Rectum (tissue), 1 donor: ENCODE measurements around a stretch of chr9.

GRCh38 chr9:70410814-70411481, 3.5 kb downstream of the KLF9 start:
- PRO-cap: bidirectional peak, plus-strand start at chr9:70411065, minus-strand start at chr9:70411019; bidirectional peak, plus-strand start at chr9:70411400, minus-strand start at chr9:70411235

- PRO-cap: bidirectional peak, plus-strand start at chr9:70412239, minus-strand start at chr9:70412066; bidirectional peak, plus-strand start at chr9:70412600, minus-strand start at chr9:70412524
These were observed 2.5 kb downstream of the KLF9 start for GRCh38 chr9:70411649-70412711.

- PRO-cap: no peak
These were observed 170.6 kb upstream of the KLF9 start for GRCh38 chr9:70585094-70585356.

- PRO-cap: no peak
These were observed 200.7 kb upstream of the KLF9 start for GRCh38 chr9:70615089-70615683.

GRCh38 chr9:71897612-71898078, 13.3 kb downstream of the ABHD17B start:
- PRO-cap: no peak

- PRO-cap: no peak
These were observed 9.3 kb downstream of the ABHD17B start for GRCh38 chr9:71901466-71902379.

GRCh38 chr9:72042994-72043483, 17.4 kb downstream of the C9orf57 start:
- PRO-cap: no peak

GRCh38 chr9:72127892-72128201, 21.4 kb upstream of the GDA start:
- PRO-cap: no peak

- PRO-cap: no peak
These were observed 13.4 kb downstream of the ZFAND5 start for GRCh38 chr9:72351384-72352264.

DNA sequence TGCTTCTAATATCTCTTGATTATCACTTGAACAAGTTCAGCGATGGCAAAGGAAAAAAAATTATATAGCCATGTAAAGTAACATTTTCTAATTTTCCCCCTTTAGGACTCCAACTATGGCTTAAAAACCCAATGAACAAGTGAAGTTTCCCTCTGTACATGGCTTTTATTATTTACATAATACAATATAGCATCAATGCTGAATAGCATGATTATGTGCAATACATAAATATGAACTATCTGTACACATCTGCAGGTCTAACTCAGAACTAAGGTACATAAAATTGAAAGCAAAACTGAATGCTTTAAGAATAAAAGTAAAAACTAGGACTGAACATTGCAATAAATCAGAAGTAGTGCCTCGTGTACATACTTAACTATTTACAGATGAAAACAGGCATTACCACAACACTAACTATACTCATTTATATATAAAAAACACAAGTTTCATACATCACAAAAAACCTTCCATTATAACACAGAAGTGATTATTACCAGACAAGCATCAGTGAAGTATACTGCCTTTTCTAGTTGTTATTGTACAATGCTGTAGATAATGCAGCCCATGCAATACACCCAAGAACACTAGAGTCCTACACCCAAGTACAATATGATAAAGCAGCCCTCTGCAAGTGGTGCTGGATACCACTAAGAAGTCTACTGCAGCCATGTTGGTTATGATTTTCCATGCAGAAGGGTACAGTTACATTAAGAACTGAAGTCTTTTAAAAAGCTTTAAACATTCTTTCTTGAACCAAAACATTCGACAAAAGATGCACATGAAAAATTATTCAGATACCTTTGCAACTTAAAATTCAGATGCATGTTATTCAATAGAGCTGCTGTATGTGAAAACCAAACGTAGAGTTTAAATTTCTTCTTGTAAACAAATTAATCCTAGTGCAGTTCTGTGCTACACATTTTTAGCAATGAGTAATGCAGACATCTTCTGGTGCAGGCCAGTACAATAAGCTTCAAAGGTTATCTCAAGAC, 10.4 kb downstream of the ZFAND5 start:
- PRO-cap: no peak

DNA sequence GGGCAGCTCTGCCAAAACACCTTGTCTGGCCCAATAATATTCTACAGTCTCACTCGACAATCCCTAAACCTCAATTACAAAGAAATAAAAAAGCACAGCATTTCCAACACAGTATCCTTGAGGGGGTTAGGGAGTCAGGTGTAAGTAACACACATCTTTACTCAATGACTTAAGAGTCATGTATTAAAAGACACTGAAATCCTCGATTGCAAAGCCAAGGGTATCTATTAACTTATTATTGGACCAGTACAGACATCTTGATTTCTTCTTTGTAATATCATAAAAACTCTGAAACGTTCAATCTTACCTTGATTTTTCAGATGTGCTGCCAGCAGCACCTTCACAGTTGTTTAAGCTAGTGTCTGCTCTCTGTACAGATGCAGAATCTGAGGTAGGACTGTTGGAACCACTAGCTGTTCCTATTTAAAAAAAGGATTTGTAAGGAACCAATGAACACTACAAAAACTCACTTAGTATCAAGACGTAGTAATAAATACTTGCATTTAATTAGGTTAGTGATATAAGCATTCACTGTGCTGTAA, 5.1 kb downstream of the ZFAND5 start:
- PRO-cap: no peak

GRCh38 chr9:72361257-72361855, 3.7 kb downstream of the ZFAND5 start:
- PRO-cap: no peak

- PRO-cap: bidirectional peak, plus-strand start at chr9:72362848, minus-strand start at chr9:72362721
These were observed 2.4 kb downstream of the ZFAND5 start for GRCh38 chr9:72362477-72363152.

DNA sequence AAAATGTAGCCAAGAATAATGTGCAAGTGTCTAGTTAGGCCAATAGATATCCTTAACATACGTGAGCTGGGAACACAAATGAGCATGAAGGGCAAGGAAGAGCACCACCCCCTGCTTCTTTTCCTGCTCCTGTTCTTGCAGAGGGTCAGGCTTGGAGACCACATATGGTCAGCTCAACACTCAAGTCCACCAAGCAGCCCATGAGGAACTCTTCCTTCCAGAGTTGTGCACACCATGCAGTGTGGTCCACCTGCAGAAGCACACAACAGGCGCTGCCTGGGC, 5.2 kb downstream of the TMC1 start:
- PRO-cap: no peak

DNA sequence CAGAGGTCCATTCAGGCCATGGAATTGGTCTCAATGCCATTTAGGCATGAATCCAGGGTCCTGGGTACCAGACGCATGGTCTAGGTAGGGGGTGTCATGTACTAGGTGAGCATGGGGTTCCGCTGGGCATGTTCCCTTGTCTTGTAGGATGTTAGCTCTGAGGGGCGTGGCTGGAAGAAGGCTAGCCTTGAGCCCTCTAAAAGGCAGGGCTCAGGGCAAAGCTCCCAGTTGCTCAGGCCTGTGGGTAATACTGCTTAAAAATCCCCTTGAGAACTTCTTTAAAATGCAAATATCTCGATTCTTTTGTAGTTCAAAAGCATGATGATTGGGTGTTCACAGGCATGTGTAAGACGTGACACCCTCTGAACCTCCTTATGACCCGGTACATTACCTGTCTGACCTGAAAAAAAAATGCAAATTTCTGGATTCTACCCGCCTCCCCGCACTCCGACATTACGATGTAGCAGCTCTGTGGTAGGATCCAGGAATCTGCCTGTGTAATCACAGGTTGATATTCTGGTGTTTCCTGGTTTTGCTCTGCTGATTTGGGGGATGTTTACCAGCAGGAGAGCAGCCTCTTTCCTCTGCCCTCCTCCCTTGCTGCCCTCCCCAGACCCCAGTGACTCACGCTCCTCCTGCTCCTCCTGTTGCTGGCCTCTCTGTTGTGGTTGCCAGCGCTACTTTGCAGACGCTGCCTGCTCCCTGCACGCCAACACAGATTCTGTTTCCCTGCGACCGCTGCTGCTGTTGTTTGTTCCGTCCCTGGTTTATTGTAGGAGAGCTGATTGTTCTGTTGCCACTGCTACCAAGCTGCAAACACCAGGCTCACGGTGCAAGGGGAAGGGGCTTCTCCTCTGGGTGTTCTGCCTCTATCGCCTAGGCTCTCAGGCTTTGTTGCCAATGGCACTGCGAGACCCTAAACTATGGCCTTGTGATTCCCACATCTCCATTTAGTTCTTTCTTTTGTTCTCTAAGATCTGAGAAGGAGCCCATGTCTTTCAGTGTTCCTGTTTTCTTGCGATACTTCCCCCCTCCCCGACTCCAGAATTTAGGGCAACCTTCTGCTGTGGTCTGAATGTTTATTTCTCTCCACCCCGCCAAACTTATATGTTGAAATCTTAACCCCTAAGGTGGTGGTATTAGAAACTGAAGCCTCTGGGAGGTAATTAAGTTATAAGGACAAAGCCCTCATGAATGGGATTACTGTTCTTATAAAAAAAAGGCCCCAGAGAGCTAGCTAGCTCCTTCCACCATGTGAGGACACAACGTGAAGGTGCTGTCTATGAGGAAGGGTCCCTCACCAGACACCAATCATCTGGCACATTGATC, 6.0 kb downstream of the TMC1 start:
- PRO-cap: bidirectional peak, plus-strand start at position 687 of the sequence, minus-strand start at position 621 of the sequence

DNA sequence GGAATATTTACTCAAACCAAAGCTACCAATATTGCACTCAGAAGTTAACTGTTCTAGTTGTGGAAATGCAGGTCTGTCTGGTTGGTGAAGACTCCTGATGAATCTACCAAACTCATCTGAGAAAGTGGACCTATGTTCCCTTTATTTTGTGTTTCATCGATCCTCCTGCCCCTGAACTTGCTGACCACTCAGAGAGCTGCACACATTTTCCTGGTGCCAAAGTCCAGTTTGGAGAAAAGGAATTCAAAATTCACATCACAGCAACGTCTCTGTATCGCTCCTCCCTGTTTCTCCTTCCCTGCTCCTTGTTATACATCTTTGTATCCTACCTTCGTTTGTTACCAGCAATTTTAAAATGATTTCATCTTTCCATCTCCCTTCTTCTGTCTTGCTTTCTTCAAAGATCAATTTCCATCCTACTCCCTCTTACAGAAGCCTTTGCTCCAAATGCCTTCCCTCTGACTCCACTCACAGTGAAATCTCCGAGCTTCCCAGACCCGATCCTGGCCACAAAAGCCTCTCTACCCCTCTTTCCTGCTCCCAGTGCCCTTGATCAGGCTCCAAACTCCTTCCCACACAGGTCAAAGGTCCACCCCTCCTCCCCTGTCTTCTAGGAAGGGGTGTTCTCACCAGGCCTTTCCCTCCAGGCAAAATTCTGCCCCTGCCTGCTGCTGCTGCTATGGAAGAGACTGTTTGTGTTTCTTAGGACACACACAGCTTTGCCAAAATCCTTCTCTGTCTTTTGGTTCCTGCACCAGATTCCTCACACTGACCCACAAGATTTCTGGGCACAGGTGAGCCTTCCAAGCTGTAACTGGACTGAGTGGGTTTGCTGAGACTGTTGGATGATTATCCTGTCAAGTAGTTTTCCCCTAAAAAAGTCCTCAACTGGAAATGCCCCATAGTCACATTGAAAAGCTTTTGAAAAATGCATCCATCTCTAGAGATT, 85.6 kb upstream of the ALDH1A1 start:
- PRO-cap: no peak

DNA sequence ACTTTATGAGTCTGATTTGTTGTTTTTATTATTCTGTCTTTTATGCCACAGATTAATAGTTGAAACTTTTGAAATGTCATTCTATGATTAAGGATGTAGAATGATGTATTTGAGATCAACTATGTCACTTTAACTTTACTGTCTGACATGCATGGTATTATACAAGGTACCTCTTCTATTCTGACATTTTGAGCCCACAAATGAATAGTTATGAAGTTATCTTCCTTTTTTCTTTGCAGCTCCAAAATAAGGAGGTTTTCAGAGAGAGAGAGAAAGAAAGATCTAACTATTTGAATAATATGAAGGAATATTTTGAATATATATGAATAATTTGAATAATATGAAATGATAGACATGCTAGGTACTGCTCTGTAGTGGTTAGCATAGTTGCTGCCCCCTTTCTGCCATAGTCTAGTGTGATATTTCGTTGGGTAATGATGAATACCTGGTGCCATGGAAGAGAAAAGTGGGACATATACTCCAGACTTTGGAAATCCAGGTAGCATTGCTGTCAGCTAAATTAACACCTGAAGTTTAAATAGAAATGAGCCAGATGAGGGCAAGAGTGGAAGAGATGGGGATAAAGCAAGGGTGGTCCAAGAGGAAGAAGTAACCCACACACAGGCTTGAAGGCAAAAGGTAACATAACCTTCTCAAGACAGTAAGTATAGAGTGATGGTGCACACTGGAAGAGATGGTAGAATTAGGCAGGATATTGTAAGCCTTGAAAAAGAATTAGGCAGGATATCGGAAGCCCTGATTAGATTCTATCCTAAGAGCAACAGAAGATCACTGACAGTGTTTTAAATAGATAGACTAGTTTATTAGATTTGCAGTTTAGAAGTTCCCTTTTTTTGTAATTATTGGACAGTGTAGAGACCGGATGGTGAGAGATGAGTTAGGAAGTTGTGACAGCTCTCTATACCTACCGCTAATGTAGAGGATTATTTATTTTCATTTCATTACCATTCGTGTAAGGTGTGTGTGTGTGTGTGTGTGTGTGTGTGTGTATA, 16.5 kb downstream of the ANXA1 start:
- PRO-cap: no peak

- PRO-cap: no peak
These were observed 479.4 kb upstream of the RORB start for GRCh38 chr9:74017736-74018170.

- PRO-cap: no peak
These were observed 116.8 kb downstream of the TRPM6 start for GRCh38 chr9:74770911-74771422.

DNA sequence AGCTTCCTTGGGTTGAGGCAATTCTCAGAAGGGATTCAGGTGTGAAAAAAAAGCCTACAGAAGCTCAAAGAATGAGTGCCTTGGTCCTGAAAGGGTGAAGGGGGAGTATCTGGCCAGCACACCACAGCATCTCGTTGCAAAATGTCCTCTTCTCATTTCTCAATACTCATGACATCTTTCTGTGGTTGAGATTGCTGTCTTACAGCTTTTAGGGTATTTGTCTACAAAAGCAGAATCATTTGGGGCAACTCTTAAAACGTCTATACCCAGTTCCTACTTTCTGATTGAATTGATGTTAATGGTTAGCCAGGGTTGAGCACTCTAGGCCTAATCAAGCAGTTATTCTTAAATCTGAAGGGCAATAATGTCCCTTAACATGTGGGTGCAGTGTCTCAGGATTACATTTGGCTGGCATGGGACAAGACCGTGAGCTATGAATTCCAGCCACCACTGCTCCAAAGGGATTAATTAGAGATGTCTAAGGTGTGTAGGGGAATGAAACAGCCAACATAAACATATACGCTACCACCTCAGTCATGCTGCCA, 21.2 kb upstream of the PCSK5 start:
- PRO-cap: no peak